ENCODE data around the gene ASCL2.

- PRO-cap = unidirectional peak, minus-strand start at chr11:2270588; bidirectional peak, plus-strand start at chr11:2271215, minus-strand start at chr11:2271013; unidirectional peak, plus-strand start at chr11:2271415
Observed at GRCh38 chr11:2270328-2271550, at the start of gene ASCL2. Gene ASCL2 (minus strand): TSS chr11:2270588.

DNA sequence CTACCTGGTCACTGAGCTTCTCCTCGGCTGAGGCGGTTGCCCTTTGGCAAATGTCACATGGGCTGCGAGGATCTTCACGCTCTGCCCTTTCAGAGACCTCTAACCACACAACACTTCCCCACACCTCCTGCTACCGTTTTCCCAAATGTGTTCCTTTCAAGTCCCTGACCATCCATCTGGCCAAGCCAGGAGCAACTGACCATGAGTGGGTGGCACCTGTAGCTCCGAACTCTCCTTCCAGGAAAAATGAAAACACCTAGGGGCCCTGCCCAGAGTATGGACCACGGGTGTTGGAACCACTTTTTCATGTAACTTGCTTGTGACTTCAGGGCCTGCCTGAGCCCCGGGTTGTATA is 7.0 kb downstream of the C11orf21 start:
- PRO-cap = no peak

DNA sequence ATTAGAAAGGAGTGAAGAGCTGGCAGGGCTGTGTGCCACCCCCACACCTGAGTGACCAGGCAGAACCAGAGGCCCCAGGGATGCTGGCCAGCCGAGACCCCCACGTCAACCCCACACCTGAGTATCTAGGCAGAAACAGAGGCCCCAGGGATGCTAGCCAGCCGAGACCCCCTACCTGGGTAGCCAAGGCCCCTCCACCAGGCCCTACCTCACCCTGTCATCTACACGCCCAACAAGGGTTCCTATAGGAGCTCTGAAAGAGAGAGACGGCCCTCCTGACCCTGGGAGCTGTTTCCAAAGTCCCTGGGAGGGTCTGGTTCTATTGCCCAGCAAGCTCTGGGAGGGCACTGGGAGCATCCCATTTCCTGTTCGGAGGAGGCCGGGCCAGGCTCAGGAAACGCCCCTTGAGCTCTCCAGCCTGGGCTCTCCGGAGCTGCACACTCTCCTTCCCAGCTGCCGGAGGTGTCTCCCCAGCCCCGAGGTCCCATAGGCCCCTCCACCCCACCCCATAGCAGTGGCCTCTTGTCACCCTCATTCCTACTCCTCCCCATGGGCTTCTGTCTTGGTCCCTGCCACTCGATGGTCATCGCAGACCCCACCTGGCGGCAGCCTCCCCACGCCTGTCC is 2.5 kb downstream of the TSPAN32 start:
- PRO-cap = no peak

- PRO-cap = bidirectional peak, plus-strand start at chr11:2378110, minus-strand start at chr11:2377997
Observed at GRCh38 chr11:2377849-2378317, 773 bp downstream of the CD81 start.

- PRO-cap = bidirectional peak, plus-strand start at chr11:2700279, minus-strand start at chr11:2699994
Observed at GRCh38 chr11:2699567-2700561, 185.7 kb downstream of the CDKN1C start.

- PRO-cap = no peak
Observed at GRCh38 chr11:2752844-2753239, 132.7 kb downstream of the CDKN1C start.

- PRO-cap = no peak
Observed at GRCh38 chr11:2825947-2827125, 59.2 kb downstream of the CDKN1C start.

DNA sequence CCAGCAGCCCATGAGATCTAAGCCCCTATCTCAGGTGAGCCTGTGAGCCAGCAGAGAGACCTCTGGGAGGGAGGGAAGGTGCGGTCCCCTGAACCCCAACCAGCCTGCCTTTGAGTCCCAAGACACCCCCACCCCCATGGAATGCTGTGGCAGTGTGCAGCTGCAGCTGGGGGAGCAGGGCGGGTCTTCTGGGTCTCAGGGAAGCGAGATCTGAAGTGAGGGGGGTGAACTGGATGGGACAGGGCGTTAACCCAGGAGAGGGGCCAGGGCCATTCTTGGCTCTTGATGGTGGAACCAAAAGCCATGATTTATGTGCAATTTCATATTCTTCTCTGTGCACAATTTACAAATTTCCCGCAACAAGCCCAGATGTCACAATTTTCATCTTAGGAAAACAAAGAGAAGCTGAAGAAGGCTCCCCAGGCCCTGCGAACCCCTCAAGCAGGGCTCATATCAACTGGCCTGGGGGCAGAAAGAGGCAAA is 1.5 kb upstream of the CDKN1C start:
- PRO-cap = no peak

GRCh38 chr11:2890407-2891379 is 5.1 kb upstream of the CDKN1C start:
- PRO-cap = no peak

DNA sequence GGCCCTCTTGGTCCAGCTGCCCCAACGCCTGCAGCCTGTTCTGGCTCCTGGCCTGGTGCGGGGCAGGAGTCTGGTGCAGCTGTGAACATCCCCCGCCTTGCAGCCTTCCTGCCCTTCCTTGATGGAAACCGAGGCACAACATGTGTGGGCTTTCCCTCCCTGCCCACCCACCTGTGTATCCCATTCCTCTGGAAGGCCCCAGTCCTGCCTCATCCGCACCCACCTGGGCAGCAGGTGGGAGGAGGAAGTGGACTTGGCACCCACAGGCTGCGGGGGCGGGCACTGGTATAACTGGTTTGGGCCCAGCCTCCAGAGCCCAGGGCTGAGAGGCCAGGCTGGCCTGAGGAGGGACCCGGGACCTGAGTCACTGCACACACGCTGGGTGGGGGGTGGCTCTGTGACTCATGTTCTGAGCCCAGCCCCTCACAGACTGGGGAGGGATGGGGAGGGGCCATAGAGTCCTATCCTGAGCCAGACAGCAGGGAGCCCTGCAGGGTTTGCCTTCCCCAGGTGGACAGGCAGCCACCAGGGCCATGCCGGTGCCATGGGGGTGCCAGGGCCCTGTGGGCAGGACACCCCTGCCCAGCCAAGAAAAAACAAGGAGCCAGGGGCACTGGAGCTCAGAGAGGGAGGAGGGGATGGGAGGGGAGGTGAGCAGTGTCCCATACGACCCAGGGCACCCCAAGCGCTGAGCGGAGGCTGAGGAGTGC is 10.4 kb downstream of the SLC22A18 start:
- PRO-cap = bidirectional peak, plus-strand start at position 469 of the sequence, minus-strand start at position 225 of the sequence

- PRO-cap = no peak
Observed at GRCh38 chr11:2913071-2914031, 11.3 kb downstream of the SLC22A18 start.

GRCh38 chr11:2914532-2914961 is 12.5 kb downstream of the SLC22A18 start:
- PRO-cap = no peak

- PRO-cap = no peak
Observed at GRCh38 chr11:2927314-2927966, 1.8 kb downstream of the PHLDA2 start.

GRCh38 chr11:3022266-3023432 is 30.5 kb upstream of the NAP1L4 start:
- PRO-cap = no peak

DNA sequence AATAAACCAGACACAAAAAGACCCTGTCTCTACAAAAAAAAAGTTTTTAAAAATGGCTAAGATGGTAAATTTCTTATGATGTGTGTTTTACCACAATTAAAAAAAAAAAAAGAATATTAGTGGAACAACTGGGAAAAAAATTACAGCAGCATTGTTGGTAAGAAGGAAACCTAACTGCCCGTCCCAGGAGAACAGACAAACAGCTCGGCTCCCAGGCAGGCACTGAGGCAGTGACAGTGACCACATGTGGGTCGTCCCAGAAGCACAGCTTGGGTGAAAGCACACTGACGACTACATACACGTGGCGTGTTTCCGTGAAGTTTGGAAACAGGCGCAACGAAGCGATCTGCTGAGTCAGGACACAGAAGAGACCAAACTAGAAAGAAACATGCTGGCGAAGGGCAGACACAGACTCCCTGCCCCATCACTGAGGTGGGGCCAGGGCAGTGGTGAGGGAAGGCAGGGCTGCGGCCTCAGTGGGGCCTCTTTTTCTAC is 20.3 kb downstream of the CARS1 start:
- PRO-cap = no peak

GRCh38 chr11:3093688-3094014 is 36.4 kb upstream of the CARS1 start:
- PRO-cap = no peak

DNA sequence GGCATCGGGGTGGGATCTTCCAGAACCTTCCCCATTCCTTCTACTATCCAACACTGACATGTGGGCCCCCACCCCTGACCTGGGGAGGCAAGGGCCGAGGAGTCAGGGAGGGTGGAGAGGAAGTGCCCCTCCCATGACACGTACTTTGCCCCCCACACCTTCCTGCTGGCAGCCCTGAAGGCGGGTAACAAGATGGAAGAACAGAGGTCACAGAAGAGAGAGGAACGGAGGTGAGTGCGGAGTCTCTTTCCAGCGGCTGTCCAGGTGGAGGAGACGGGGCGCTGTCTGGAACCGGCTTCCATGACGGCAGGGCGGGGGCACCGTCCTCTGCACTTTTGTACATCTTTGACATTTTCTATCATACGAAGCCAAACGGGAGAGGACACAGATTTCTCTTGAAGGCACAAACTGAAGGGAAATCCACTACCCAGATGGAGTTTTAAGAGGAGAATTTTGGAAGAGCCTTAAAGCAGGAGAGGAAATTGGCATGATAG is 16.8 kb downstream of the OSBPL5 start:
- PRO-cap = unidirectional peak, plus-strand start at position 212 of the sequence

- PRO-cap = bidirectional peak, plus-strand start at chr11:3422731, minus-strand start at chr11:3422496; bidirectional peak, plus-strand start at chr11:3423195, minus-strand start at chr11:3422999; unidirectional peak, plus-strand start at chr11:3423372
Observed at GRCh38 chr11:3422559-3423549, 43.9 kb upstream of the ZNF195 start.

DNA sequence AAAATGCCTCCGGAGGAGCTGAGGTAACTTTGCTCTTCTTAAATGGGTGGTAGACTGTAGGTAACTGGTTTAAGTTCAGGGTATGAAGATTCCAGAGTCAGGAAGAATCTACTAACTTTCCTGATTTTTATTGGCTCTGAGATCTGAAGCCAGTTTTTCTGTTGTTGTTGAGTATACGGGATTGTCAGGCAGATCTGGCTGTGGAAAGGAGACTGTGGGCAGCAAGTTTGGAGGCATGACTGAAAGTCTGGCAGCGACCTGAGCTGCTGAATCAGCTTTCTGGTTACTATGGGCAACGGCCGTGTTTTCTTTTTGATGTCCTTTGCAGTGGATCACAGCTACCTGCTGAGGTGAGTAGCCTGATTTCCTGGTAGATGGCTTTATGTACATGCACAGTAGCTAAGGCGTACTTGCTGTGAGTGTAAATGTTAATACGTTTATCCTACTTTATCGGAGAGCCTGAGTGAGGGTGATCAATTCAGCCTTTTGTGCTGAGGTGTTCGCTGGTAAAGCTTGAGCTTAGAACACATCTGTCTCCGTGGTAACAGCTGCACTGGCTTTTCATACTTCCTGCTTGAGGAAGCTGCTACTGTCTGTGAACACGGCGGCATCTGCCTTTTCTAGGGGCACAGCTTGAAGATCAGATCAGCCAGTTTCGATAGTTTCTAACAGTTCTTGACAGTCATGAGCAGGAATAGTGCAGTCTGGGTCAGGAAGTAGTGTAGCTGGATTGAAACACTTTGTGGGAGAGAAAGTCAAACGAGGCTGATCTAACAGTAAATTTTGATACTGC is 129.7 kb downstream of the ART5 start:
- PRO-cap = unidirectional peak, minus-strand start at position 241 of the sequence

DNA sequence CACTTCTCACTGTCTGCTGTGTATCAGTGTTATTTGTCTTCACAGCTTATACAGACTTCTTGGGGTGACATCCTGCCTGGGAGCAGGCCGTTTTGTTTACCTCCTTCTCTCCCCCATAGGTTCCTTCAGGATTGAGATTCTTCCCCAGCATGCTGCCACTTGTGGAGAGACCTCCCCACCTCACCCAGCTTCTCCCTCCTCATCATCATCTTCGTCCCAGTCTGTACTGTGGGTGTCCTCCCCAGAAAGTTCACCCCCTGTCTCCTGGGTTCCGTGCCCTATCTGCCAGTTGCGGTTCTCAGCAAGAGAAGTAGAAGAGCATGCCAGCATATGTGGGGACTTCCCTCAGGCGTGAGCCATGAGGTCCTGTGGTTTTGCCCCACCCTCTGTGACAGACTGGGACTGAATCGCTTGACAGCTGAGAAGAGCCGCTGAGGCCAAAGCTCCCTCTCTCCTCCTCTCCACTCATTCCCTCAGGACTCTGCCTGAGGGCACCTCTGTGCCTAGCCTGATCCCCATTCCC is 27.3 kb downstream of the ART5 start:
- PRO-cap = no peak

Measured in duodenum (tissue), 1 donor.